OCI-LY7 (cell line): ENCODE measurements around a stretch of chr22.

- PRO-cap = no peak
- RAMPAGE, long total RNA = no peak
Observed at GRCh38 chr22:38126272-38127132, 16.0 kb upstream of the BAIAP2L2 start.

GRCh38 chr22:38202986-38203935, 1.5 kb downstream of the MAFF start:
- PRO-cap = no peak
- RAMPAGE, long total RNA = no peak

DNA sequence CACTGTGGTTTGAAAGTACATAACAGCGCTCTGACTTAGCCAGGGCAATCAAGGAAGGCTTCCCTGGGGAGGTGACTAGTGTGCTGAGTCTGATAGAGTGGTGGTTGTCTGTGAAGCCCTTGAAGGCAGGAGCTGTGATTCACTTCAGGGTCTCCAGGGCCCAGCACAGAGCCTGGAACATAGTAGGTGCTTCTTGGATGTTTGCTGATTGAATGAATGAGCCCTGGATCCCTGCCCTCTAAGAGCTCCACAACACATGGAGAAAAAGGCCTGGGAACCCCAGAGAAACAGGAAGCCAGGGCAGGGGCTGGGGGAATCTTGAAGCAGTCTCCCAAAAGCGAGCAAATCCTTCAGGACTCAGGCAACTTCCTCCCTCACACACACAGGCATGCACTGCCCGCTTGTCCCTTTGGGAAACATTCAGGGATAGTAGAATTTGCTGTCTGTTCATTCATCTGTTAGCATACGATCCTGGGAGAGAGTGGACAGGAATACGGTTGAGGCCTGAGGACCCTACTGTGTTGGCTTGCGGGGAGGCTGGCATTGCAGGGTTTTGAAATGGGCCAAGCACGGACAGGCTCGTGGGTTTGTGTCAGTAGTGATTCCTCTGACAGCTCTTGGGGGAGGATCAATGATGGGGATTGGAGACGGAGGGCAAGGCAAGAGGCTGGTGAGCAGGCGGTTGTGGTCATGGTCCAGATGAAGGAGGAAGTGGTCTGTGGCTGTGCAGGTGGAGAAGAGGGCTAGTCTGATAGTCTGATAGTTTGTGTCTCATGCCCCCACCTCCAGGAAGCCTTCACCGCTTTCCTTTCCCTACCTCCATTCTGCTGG, 2.7 kb downstream of the MAFF start:
- PRO-cap = no peak
- RAMPAGE, long total RNA = no peak

- PRO-cap = no peak
- RAMPAGE, long total RNA = no peak
Observed at GRCh38 chr22:38205188-38205846, 3.5 kb downstream of the MAFF start.

- PRO-cap = no peak
- RAMPAGE, long total RNA = no peak
Observed at GRCh38 chr22:38235360-38235771, 33.6 kb downstream of the MAFF start.

DNA sequence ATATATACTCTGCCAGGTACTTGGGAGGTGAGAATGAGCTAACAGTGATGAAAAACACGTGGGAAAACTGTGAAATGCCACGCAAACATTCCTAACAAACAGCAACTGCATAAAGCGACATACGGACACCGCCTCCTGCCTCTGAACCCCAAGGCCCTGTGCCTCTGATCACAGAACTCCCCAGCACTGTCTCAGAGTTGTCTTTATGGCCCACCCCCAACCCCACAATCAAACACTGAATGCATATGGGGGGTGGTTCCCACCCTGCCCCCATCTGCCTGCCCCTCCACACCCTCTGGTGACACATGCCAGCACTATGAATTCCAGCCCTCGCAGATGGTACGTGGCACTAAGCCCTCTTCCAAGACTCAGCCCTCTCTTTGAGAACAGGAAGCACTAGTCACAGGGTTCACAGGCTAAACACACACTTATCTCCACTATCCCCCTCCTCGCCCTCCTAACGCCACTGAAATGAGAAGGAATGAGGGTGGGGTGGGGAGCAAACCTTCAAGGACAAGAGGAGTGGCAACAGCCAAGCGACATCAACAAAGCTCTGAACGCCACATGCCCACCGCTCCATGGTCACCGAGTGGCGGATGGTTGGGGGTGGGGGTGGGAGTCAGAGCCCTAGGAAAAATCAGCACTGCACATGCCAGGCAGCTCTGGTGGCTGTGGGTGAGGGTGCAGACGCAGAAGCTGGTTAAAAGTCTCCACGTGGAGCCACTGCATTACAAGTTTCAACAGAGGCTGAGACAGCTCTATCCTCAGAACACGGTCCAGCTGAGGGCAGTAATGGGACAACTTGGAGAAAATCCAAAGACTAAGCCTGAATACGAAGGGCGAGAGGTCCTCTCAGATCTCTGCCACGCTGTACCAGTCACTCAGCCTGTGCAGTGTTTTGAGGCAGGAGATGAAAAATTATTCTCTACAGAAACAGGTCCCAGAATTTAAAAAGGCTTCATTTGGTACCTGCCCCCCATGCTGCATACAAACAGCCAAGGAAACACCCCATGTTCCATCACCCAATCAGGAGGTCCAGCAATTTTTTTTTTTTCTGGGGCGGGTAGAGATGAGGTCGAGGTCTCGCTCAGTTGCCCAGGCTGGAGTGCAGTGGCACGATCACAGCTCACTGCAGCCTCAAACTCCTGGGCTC, 33.5 kb downstream of the TMEM184B start:
- PRO-cap = no peak
- RAMPAGE, long total RNA = no peak

GRCh38 chr22:38240852-38241374, 31.9 kb downstream of the TMEM184B start:
- PRO-cap = no peak
- RAMPAGE, long total RNA = no peak

DNA sequence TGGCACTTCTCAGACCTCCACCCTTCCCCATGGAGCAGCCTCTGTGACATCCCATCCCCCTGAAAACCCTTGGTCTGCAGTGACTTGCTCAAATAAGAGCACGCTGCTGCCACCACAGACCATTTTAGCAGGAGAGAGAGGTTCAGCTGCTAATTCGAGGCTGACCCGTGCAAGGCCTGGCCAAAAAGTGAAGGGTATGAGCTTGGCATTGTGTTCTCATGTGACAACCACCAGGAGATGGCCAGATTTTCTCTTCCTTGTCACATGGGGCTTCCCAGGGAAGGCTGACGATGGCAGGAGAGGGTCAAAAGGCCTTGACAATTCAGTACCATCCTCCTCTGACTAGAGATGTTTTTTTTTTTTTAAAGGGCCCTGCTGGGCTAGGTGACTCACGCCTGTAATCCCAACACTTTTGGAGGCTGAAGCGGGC, 23.4 kb downstream of the KCNJ4 start:
- PRO-cap = no peak
- RAMPAGE, long total RNA = no peak

GRCh38 chr22:38483291-38483802, 15.5 kb downstream of the KDELR3 start:
- PRO-cap = no peak
- RAMPAGE, long total RNA = no peak

GRCh38 chr22:38492025-38492398, 14.1 kb downstream of the DDX17 start:
- PRO-cap = no peak
- RAMPAGE, long total RNA = no peak

- PRO-cap = no peak
- RAMPAGE, long total RNA = no peak
Observed at GRCh38 chr22:38498011-38498232, 8.2 kb downstream of the DDX17 start.

DNA sequence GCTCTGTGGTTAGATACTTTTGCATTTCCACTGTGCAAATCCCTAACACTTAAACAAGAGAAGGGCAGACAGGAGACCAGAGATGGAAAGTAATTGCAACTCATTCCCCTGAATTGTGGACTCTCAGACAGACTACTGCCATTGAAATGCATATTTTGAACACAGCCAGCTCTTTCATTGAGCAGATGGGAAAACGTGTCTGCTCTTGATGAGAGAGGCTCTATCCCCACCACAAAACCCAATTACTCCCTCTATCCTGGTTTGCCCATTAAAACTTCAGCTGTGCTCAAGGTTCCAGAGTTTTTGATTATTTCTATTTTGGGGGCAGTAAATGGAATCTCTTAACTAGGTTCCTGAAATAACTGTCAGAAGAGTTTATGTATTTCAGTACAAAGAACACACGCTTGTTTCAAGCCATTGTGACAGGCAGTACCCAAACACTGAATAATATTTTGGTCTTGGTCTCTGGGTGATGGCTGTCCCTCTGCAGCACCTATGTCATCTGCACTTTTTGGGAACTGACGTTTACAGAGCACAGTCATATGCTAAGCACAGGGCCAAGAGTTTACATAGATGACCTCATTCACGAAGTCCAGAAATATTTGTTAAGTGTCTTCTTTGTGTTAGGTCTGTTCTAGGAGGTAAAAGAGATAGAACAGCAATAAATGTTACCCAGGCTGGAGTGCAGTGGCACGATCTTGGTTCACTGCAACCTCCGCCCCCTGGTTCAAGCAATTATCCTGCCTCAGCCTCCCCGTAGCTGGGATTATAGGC, 41.6 kb downstream of the FAM227A start:
- PRO-cap = no peak
- RAMPAGE, long total RNA = no peak

DNA sequence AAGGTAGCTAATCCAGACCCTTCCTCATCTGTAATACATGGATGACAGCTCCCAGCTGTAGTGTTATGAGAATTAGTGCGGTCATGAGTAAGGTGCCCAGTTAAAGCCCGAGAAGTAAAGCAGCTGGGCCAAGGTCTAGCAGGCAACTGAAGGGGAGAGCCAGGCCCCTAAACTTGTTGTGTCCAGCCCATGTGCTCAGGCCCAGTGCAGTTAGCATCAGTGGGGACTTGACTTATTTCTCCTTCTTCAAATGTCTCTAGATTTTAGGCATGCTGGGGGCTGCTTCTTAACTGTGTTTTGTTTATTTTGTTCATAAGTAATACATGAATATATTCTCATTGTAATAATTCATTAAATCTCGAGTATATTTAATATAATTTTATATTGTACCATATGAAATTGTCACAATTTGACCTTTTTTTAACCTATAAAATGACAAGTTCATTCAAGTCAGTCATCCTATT, 1.2 kb downstream of the CBY1 start:
- PRO-cap = no peak
- RAMPAGE, long total RNA = no peak

DNA sequence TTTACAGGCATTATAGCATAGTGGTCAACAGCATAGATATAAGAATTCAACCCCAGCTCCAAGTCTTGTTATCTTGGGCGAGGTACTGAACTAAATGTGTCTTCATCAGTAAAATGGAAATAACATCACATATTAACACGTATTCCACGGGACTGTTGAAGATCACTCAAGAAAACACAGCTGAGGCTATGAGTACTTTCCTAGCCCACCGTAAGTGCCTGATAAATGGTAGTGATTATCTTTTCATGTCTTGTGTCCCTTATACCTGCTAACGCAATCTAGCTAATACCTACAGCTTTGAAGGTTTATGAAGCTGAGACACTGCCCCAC, 1.4 kb downstream of the JOSD1 start:
- PRO-cap = no peak
- RAMPAGE, long total RNA = no peak

- PRO-cap = no peak
- RAMPAGE, long total RNA = no peak
Observed at GRCh38 chr22:38737104-38737847, 18.5 kb downstream of the SUN2 start.

DNA sequence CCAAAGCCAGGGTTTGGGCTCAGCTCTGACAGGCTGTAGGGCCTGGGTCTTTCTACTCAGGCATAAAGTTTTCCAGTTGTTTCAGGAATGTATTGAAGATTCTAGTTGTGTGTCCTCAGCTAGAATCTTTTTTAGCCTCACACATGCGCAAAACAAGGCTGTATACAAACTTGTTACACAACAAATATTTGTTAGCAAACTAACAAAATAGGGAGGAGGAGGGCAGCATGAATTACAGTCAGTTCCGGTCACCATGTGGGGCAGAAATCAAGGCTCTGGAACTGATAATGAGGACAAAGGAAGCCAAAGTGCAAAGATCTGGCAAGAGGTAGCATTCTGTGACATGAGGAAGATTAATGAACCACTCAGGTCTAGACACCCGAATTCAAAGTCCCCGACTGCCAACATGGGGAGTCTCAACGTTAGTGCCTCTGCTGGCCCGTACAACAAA, 2.0 kb downstream of the SUN2 start:
- PRO-cap = no peak
- RAMPAGE, long total RNA = no peak

DNA sequence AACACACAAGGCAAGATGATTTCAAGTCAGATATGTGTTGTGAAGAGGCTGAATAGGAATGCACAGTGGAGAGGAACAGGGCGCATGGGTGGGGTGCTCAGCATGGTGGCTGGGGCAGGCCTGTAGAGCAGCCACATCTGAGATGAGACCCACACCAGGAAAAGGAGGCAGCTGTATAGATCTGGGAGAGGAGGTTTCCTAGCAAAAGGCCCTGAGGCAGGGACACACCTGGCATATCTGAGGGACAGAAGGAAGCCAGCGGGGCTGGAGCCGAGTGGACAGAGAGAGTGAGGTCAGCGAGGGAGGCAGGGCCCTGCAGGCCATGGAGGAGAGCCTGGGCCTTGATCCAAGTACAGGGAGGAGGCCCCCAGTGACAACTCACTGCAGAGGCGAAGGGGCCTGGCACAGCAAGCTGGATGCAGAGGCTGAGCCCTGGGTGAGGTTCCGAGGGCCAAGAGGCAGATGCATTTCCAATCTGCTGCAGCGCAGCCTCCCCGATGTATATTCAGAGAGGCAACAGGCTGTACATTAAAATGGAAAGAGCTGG, 10.4 kb upstream of the CBX6 start:
- PRO-cap = no peak
- RAMPAGE, long total RNA = no peak

- PRO-cap = no peak
- RAMPAGE, long total RNA = no peak
Observed at GRCh38 chr22:38924246-38924892, 33.0 kb upstream of the APOBEC3A start.

GRCh38 chr22:38971096-38971597, 11.0 kb upstream of the APOBEC3B start:
- PRO-cap = no peak
- RAMPAGE, long total RNA = no peak

GRCh38 chr22:39090853-39091390, 6.1 kb upstream of the APOBEC3H start:
- PRO-cap = no peak
- RAMPAGE, long total RNA = no peak